ENCODE results near the gene ARID5B.

GRCh38 chr10:55899480-55900467 is 461.3 kb downstream of the ZWINT start:
- PRO-cap: no peak

GRCh38 chr10:56154802-56155379 is 206.2 kb downstream of the ZWINT start:
- PRO-cap: no peak

GRCh38 chr10:57066881-57067253 is 705.8 kb upstream of the ZWINT start:
- PRO-cap: no peak

GRCh38 chr10:57222470-57222943 is 861.4 kb upstream of the ZWINT start:
- PRO-cap: no peak

DNA sequence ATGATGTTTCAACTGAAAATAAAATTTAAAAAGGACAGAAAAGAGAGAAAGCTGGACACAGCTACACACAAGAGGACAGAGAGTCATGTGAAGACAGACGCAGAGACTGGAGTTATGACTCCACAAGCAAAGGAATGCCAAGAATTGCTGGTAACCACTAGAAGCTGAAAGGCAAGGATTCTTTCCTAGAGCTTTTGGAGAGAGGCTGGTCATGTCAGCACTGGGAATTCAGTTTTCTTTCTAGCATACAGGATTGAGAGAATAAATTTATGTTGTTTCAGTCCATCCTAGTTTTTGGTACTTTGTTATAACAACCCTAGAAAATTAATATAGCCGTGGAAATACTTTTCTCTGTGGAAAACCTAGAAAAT is 575.4 kb downstream of the IPMK start:
- PRO-cap: no peak

GRCh38 chr10:58052530-58052823 is 215.2 kb downstream of the IPMK start:
- PRO-cap: no peak

DNA sequence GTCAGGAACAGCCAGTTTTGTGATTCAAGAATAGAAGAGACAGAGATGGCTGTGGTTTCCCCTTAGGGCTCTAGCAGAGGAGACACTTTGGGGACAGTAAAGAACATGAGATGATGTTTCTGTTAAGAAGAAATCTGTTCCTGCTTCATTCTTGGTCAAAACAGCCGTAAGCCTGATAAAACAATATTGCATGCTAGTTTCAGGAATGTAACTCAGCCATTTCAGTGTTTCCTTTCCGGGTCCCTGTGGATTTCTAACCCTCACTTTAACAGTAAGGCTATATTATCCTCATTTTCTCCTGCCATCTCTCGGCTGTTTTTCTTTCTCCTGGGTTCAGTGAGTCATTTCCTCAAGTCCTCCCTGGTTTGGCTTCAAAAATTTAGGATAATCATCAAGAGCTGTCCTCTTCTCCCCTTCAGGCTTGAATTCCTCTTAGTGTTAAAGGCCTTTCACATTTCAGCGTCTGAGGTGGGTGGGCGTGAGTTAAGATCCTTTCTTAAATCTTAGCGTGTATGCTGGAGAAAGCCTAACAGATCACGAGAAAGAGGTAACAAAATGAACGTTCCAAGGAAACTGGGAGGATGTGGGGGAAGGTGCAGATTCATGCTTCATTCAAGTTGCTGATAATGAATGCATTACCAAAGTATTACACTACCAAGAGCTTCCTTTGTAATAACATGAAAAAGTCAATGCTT is 37.0 kb upstream of the BICC1 start:
- PRO-cap: no peak

DNA sequence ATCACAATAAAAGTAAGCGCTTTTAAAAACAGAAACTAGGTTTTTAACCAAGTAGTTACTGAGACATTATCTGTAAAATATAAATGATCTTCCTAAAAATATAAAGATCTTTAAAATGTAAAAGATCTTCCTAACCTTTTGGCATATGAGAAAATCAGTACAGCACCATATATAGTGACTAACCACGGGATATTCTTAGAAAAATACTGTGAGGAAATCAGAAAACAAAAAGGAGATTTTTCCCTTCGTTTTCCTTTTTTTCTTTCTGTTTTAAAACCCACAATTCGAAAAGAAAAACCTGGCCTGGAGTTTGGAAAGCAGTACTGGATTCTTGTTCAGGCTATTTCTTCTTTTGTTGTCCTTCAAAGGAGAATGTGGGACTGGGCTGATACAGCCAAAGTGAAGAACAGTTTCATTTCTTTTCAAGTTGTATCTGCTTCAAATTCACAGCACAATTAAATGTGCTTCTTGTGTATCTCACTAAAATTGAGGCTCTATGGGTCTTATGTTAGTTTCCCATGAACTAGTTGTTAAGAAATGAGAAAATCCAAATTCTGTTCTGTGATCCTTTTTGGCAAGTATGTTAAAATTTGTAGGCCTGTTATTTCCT is 156.8 kb upstream of the PHYHIPL start:
- PRO-cap: no peak

DNA sequence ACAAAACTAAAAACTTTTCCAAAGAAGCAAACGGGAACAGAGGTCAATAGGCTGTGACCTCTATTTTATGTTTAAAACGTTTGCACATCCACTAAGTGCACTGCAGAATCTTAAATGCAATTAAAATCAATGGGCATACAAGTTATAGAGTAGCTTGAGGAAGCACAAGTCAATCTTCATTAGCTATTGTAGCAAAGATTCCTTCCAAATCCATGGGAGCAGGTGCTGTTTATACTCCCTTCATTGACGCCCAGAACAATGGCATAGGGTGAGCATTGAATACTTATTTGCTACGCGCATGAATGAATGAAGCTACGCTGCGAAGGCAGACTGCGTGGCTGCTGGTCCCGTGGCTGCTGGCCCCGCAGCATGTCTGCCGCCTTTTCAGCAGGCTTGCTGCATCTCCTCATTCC is 867 bp upstream of the PHYHIPL start:
- PRO-cap: bidirectional peak, plus-strand start at position 243 of the sequence, minus-strand start at position 116 of the sequence

DNA sequence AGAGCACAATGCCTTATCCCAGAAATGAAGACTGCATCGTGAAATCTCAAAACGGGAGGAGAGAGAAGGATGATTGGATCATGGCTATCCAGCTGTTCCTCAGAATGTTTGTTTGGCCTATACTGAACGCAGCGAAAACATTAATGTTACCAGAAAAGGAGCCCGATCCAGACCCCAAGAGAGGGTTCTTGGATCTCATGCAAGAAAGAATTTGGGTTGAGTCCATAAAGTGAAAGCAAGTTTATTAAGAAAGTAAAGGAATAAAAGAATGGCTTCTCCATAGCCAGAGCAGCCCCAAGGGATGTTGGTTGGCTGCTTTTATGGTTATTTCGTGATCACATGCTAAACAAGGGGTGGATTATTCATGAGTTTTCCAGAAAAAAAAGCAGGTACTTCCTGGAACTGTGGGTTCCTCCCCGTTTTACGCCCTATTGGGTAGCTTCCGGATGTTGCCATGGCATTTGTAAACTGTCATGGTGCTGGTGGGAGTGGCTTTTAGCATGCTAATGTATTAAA is 86.0 kb downstream of the SLC16A9 start:
- PRO-cap: no peak

DNA sequence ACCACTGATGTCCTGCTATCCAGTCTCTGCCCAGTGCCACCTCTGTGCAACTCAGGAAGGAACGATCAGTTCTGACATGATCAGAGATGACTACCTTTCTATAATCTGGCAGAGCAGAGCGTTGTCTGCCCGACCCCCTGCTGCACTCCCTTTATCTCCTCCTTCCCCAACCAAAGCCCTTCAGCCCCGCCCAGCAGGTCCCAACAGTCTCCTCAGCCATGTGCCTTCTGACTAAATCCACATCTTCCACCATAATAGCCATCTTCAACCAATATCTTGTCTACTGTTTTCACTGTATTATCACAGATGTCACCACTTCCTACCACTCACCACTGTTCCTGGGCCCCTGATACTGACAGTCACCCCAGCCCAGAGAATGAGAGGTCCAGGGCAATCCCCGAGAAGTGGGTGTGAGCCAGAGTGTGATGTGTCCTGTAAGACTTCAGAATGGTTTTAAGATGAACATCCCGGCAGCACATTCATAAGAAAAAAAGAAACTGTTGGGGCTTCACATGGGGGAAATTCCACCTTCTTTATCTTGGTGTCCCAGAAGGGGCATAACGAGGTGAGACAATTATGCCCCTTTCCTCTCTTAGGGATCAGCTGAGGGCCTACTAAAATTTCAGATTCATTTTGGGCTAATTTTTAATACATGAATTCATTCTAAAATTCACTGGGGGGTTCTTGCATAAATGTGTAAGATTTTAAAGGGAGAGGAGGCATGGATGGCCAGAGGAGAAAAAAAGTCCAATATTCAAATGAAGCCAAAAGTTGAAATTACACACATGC is 25.3 kb downstream of the CCDC6 start:
- PRO-cap: no peak

GRCh38 chr10:60150414-60150814 is 239.3 kb downstream of the ANK3 start:
- PRO-cap: no peak

GRCh38 chr10:60346585-60347002 is 43.1 kb downstream of the ANK3 start:
- PRO-cap: no peak

DNA sequence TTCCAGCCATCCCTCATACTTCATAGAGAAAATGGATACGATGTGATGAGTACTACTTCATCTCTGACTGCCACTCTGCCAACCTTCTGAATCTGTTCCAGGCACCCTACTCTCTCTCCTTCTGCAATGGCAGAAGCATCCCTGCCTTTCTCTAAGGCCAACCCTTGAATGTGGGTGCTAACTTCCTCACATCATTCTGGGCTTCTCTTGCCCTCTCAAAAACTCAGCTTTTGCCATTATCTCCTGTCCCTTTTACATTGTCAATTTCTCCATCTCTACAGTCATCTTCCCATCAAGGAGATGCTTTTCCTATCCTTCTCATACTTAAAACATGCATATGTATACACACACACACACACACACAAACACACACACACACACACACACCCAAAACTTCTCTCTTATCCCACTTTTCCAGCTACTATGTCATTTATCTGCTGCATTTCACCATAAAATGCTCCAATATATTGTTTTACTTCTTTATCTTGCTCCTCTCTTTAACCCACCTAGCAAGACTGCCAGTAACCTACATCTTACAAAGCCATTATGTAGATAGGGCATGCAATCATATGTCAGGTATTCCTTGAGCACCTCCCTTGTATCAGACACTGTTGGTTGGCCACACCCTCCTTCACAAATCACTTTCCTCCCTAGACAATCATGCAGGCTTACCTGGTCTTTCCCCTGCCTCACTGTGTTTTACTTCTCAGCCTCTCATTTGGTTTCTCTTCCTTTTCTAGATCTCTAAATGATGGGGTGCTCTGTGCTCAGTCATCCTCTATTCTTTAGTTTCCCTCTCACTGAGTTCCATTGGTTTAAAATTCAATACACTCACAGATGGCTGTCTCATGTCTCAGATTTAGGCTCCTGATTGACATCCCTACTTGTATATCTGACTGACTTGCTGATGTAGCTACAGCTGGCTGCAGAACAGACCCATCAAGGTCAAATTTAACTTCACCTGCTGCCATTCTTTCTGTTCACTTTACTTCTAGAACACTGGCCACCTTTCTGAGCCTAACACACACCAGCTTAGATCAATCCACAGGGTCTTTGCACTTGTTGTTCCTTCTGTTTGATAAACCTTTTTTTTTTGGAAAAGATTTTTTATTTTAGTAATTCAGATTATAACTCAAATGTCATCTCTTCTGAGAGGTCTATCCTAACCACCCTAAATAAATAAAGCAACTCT is 31.5 kb downstream of the ANK3 start:
- PRO-cap: no peak

DNA sequence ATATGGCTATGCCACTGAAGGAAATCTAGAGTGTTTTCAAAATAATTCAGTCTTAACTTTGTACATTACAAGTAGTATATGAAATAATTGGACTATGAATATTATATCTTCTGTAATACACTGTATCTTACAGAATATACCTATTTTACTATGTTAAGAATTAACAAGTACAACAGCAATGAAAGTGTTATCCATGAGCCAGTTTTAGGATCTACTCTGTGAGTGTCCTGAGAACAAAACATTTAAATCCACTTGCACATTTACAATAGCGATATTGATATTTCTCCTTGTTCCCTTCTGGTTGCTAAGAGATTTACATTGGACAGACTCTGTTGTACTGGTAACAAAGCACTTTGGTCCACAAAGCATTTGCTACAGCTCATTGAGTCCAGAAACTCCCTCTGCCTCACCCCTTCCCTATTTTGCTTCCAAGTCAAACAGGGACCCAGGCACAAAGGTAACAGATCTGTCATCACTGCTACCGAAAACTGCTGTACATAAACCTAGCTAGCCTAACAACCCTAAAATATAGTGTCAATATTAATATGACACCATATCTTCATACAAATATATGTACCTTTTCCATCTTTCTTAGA is 2.2 kb downstream of the ANK3 start:
- PRO-cap: bidirectional peak, plus-strand start at position 436 of the sequence, minus-strand start at position 244 of the sequence

DNA sequence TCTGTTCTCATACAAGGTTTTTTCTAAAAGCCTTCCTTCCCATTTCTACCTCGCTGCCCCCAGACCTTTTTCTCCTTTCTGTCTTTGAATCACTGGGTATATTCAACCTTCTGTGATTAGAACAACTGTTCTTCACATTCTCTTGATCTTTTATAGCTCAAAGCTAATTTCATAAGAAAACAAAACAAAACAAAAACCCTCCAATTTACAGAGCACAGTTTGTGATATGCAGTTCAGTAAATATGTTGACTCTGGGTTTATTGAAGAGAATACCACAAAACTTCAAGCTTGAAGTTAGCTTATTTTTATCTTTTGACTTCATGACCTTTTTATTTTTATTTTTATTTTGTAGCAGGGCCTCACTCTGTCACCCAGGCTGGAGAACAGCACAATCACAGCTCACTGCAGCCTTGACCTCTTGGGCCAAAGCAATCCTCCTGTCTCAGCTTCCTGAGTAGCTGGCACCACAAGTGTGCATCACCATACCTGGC is 108.4 kb upstream of the ANK3 start:
- PRO-cap: no peak

- PRO-cap: no peak
Observed at GRCh38 chr10:60964459-60964759, 20.4 kb upstream of the RHOBTB1 start.

GRCh38 chr10:61396910-61397480 is 56.2 kb downstream of the TMEM26 start:
- PRO-cap: unidirectional peak, plus-strand start at chr10:61397139

GRCh38 chr10:61757493-61757897 is 94.8 kb downstream of the CABCOCO1 start:
- PRO-cap: no peak

GRCh38 chr10:61901093-61901901 is at the start of gene ARID5B:
Gene ARID5B, plus strand, starts transcription at chr10:61901699.
- PRO-cap: unidirectional peak, minus-strand start at chr10:61901216; unidirectional peak, plus-strand start at chr10:61901699

Data from fallopian tube (tissue), 1 donor.